ENCODE data around the genes GPAT2, ARID5A and ANKRD36B.

GRCh38 chr2:95825688-95826115 lies 165.9 kb downstream of the ANKRD36C start:
- PRO-cap: no peak
CAGE:
- cytosol, long polyA minus RNA: no peak
- cytosol, long polyA plus RNA: no peak
- long polyA plus RNA: no peak
- nucleus, long polyA minus RNA: no peak
- nucleus, long polyA plus RNA: no peak

GRCh38 chr2:96034865-96035223 lies at the start of gene GPAT2:
TSS of gene GPAT2 (minus strand) at chr2:96034916.
- PRO-cap: no peak
CAGE:
- cytosol, long polyA minus RNA: no peak
- cytosol, long polyA plus RNA: no peak
- long polyA plus RNA: no peak
- nucleus, long polyA minus RNA: no peak
- nucleus, long polyA plus RNA: no peak

GRCh38 chr2:96112847-96113309 lies 3.5 kb downstream of the ADRA2B start:
- PRO-cap: no peak
CAGE:
- cytosol, long polyA minus RNA: no peak
- cytosol, long polyA plus RNA: no peak
- long polyA plus RNA: no peak
- nucleus, long polyA minus RNA: no peak
- nucleus, long polyA plus RNA: no peak

GRCh38 chr2:96157578-96158230 lies 12.5 kb upstream of the DUSP2 start:
- PRO-cap: no peak
CAGE:
- cytosol, long polyA minus RNA: no peak
- cytosol, long polyA plus RNA: no peak
- long polyA plus RNA: no peak
- nucleus, long polyA minus RNA: no peak
- nucleus, long polyA plus RNA: no peak

- PRO-cap: no peak
CAGE:
- cytosol, long polyA minus RNA: no peak
- cytosol, long polyA plus RNA: no peak
- long polyA plus RNA: no peak
- nucleus, long polyA minus RNA: no peak
- nucleus, long polyA plus RNA: no peak
Measured at GRCh38 chr2:96259557-96260175, 6.1 kb downstream of the TMEM127 start.

GRCh38 chr2:96413154-96413765 lies 77.7 kb downstream of the NCAPH start:
- PRO-cap: no peak
CAGE:
- cytosol, long polyA minus RNA: no peak
- cytosol, long polyA plus RNA: no peak
- long polyA plus RNA: no peak
- nucleus, long polyA minus RNA: no peak
- nucleus, long polyA plus RNA: no peak

- PRO-cap: no peak
CAGE:
- cytosol, long polyA minus RNA: no peak
- cytosol, long polyA plus RNA: no peak
- long polyA plus RNA: no peak
- nucleus, long polyA minus RNA: no peak
- nucleus, long polyA plus RNA: no peak
Measured at GRCh38 chr2:96469959-96470355, 35.2 kb downstream of the NEURL3 start.

GRCh38 chr2:96536388-96537005 lies at the start of gene ARID5A:
TSS of gene ARID5A (plus strand) at chr2:96536752.
- PRO-cap: unidirectional peak, plus-strand start at chr2:96536752
CAGE:
- cytosol, long polyA minus RNA: no peak
- cytosol, long polyA plus RNA: start-site peak on the plus strand at chr2:96536748-96536783, 220 and 164 reads in 2 replicates
- long polyA plus RNA: no peak
- nucleus, long polyA minus RNA: no peak
- nucleus, long polyA plus RNA: start-site peak on the plus strand at chr2:96536739-96536785, 139 and 145 reads in 2 replicates

GRCh38 chr2:96549768-96550556 lies 13.4 kb downstream of the ARID5A start:
- PRO-cap: no peak
CAGE:
- cytosol, long polyA minus RNA: no peak
- cytosol, long polyA plus RNA: no peak
- long polyA plus RNA: no peak
- nucleus, long polyA minus RNA: no peak
- nucleus, long polyA plus RNA: no peak

- PRO-cap: no peak
CAGE:
- cytosol, long polyA minus RNA: no peak
- cytosol, long polyA plus RNA: no peak
- long polyA plus RNA: no peak
- nucleus, long polyA minus RNA: no peak
- nucleus, long polyA plus RNA: no peak
Measured at GRCh38 chr2:96636575-96637723, 1.2 kb downstream of the KANSL3 start.

DNA sequence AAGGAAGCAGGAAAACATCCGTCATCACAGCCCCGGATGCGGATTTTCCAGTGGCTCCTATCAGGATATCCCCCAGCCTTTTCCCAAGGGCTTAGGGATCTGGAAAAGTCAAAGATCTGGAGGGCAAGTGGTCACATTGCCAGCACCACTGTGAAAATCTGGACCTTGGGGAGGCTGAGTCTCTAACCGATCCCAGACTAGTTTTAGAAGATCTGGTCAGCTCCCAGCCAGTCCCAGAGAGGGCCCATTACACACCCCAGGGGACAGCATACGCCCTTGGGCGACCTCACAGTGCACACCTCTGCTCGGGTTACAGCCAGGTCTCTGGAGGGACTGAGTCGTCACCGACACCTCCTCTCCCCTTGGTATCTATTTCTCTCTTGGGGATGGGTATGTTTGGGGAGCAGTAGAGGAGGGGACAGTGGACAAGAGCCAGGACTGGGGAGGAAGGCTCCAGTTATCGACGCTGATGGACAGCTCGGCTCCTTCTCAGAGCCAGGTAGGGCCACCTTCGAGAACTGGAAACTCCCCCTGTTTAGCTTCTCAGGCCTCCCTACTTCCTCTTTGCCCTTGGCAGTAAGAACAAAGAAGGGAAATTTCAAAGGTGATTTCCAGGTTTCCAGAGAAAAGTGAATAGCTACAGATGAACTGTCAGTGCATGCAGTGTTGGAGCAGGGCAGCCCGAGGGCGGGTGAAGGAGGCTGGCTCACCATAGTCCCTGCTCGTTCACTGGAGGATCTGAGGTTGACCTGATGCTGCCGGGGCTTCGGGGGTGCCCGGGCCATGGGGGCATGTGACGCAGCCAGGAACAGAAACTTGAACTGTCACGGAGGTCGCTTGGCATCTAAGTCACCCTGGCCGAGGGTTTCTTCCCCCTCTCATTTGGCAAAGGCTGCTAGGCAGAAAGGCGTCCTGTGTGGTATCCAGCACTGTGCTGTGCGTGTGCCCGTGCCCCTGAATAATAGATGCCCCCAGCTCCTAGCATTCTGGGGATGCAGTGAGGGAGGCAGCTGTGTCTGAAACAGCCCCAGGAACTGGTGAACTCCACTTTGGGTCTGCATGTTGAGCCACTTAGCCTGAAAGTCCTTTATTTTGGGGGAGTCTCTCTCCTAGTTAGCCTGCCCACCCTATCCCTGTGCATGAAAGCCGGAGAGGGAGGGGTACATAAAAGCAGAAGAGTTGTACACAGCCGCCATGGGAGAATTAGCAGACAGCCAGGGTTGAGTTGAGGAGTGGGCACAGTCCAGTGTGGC lies 4.5 kb upstream of the SEMA4C start:
- PRO-cap: no peak
CAGE:
- cytosol, long polyA minus RNA: no peak
- cytosol, long polyA plus RNA: no peak
- long polyA plus RNA: no peak
- nucleus, long polyA minus RNA: no peak
- nucleus, long polyA plus RNA: no peak

DNA sequence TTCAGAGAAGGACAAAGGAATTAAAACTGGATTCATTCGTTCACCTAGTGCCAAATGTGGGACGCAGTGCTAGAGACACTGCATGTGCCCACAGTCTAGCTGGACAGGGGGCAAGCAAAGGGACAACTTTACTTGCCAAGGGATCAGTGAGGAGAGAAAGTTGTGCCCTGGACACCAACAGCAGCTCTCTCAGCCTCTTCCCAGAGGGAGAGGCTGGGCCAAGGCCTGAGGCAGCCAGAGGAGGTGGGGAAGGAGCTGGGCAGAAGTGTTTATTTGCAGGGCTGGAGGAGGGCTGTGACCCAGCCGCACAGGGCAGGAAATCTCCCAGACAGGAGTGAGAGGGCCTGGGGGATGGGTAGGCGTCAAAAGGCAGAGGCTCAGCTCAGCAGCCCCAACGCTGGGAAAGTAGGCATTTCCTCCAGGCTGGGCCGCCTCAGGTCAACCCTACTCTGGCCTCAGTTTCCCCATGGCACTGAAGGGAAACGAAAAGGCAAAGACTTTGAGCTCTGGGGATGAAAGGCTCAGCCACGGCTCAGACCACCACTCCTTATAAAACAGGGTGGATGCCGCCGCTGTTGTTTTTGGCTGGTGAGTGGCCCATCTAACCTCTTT lies 21.7 kb upstream of the SEMA4C start:
- PRO-cap: no peak
CAGE:
- cytosol, long polyA minus RNA: no peak
- cytosol, long polyA plus RNA: no peak
- long polyA plus RNA: no peak
- nucleus, long polyA minus RNA: no peak
- nucleus, long polyA plus RNA: no peak

GRCh38 chr2:96977540-96978375 lies 8.6 kb downstream of the FAM178B start:
- PRO-cap: no peak
CAGE:
- cytosol, long polyA minus RNA: no peak
- cytosol, long polyA plus RNA: no peak
- long polyA plus RNA: no peak
- nucleus, long polyA minus RNA: no peak
- nucleus, long polyA plus RNA: no peak

GRCh38 chr2:97538037-97538416 lies 51.6 kb downstream of the ANKRD36B start:
- PRO-cap: no peak
CAGE:
- cytosol, long polyA minus RNA: no peak
- cytosol, long polyA plus RNA: no peak
- long polyA plus RNA: no peak
- nucleus, long polyA minus RNA: no peak
- nucleus, long polyA plus RNA: start-site peak on the minus strand at chr2:97538174-97538186, 16 and 25 reads in 2 replicates

- PRO-cap: no peak
CAGE:
- cytosol, long polyA minus RNA: no peak
- cytosol, long polyA plus RNA: no peak
- long polyA plus RNA: no peak
- nucleus, long polyA minus RNA: no peak
- nucleus, long polyA plus RNA: no peak
Measured at GRCh38 chr2:97539946-97540756, 49.5 kb downstream of the ANKRD36B start.

- PRO-cap: no peak
CAGE:
- cytosol, long polyA minus RNA: no peak
- cytosol, long polyA plus RNA: no peak
- long polyA plus RNA: no peak
- nucleus, long polyA minus RNA: no peak
- nucleus, long polyA plus RNA: no peak
Measured at GRCh38 chr2:97541677-97542058, 48.0 kb downstream of the ANKRD36B start.

- PRO-cap: no peak
CAGE:
- cytosol, long polyA minus RNA: no peak
- cytosol, long polyA plus RNA: no peak
- long polyA plus RNA: no peak
- nucleus, long polyA minus RNA: no peak
- nucleus, long polyA plus RNA: no peak
Measured at GRCh38 chr2:97560287-97561082, 29.2 kb downstream of the ANKRD36B start.

GRCh38 chr2:97589283-97590453 lies at the start of gene ANKRD36B:
TSS of gene ANKRD36B (minus strand) at chr2:97589877.
- PRO-cap: unidirectional peak, minus-strand start at chr2:97589721; unidirectional peak, minus-strand start at chr2:97589854
CAGE:
- cytosol, long polyA minus RNA: start-site peak on the minus strand at chr2:97589818-97589827, 19 reads
- cytosol, long polyA plus RNA: no peak
- long polyA plus RNA: start-site peak on the minus strand at chr2:97589818-97589881, 116 and 70 reads in 2 replicates
- nucleus, long polyA minus RNA: start-site peak on the minus strand at chr2:97589664-97589746, 271 reads; start-site peak on the minus strand at chr2:97589824-97589882, 1,336 reads
- nucleus, long polyA plus RNA: start-site peak on the minus strand at chr2:97589712-97589734, 64 and 54 reads in 2 replicates; start-site peak on the minus strand at chr2:97589817-97589854, 259 and 309 reads in 2 replicates; start-site peak on the minus strand at chr2:97590246-97590263, 15 and 16 reads in 2 replicates

DNA sequence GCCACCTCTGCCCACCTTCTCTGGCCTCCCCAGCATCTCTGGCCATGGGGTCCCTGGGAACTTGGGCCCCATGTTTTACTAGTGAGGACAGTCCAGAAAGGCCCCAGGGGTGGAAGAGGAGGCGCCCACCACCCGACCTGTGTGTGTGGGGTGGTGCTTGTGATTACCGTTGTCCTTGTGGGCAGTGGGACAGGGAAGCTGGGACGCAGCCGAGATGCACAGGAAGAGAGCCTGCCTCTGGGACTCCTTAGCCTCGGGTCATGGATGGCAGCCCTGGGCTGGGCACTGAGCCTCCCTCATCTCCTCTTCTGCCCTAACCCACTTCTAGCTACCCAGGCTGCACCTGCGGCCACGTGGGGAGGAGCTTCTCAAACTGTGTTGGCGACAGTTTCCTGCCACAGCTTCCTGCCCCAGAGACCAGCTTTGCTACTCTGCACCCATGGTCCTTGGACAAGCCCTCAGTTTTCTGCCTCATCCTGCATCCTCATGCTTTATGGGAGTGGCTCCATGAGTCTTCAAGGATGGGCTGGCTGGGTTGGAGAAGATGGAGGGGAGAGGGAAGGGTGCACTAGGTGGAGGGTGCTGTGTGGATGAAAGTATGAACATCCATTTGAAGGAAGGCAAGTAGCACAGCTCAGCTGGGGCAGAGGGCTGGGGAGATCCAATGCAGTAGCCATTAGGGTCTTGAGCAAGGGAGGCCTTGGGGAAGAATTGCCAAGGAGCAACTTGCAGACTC lies 5.2 kb downstream of the ZAP70 start:
- PRO-cap: no peak
CAGE:
- cytosol, long polyA minus RNA: no peak
- cytosol, long polyA plus RNA: no peak
- long polyA plus RNA: no peak
- nucleus, long polyA minus RNA: no peak
- nucleus, long polyA plus RNA: no peak

- PRO-cap: no peak
CAGE:
- cytosol, long polyA minus RNA: no peak
- cytosol, long polyA plus RNA: no peak
- long polyA plus RNA: no peak
- nucleus, long polyA minus RNA: no peak
- nucleus, long polyA plus RNA: no peak
Measured at GRCh38 chr2:97732884-97733545, 19.6 kb downstream of the ZAP70 start.

All from endothelial cell of umbilical vein (primary cell).